Thoracic aorta endothelial cell (primary cell): Measurements from ENCODE around the genes ELOVL3, NFKB2 and CNNM2.

DNA sequence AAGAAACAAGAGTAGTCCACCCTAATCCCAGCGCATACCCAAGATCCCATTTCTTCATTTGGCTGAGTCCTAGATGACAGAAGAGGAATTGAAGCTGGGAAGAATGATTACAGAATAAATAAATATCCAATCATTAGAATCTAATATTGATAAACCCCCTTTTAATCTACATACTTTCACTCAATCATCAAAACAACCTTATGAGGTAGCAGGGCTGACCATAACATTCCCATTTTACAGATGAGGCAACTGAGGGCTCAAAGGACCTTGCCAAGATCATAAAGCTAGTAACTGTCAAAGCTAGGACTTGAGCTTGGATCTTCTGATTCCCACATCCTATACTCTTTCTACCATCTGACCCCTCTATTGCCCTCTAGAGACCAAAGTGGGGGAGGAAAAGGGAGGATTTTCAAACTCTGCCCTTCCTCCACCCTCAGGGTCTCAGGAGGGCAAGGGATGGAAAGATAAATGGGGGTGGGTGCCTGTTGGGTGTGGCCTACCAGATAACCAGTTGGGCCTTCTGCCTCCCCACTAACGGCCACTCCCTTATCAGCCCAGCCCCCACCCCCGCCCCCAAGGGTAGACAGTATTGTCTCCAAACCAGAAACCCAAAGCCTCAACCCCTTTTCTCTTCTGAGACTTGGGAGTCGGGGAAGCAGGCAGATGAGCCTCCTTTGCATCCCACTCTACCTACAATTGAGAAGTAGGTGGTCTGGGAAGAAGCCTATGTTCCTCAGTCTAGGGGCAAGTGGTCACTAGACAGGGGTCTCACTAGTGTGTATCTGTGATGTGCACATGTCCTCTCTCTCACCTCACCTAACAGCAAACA is 7.9 kb downstream of the LDB1 start:
- CAGE, long polyA plus RNA, result no peak

GRCh38 chr10:102122041-102122531 is 1.9 kb upstream of the LDB1 start:
- CAGE, long polyA plus RNA, result no peak

- CAGE, long polyA plus RNA, result no peak
These were observed 563 bp upstream of the PPRC1 start for GRCh38 chr10:102132212-102132742.

GRCh38 chr10:102147108-102147497 is 5.1 kb upstream of the NOLC1 start:
- CAGE, long polyA plus RNA, result no peak

DNA sequence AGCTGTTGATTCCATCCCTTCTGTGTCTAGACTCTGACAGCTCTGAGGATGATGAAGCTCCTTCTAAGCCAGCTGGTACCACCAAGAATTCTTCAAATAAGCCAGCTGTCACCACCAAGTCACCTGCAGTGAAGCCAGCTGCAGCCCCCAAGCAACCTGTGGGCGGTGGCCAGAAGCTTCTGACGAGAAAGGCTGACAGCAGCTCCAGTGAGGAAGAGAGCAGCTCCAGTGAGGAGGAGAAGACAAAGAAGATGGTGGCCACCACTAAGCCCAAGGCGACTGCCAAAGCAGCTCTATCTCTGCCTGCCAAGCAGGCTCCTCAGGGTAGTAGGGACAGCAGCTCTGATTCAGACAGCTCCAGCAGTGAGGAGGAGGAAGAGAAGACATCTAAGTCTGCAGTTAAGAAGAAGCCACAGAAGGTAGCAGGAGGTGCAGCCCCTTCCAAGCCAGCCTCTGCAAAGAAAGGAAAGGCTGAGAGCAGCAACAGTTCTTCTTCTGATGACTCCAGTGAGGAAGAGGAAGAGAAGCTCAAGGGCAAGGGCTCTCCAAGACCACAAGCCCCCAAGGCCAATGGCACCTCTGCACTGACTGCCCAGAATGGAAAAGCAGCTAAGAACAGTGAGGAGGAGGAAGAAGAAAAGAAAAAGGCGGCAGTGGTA is 8.4 kb downstream of the NOLC1 start:
- CAGE, long polyA plus RNA, result no peak

GRCh38 chr10:102225946-102226612 is at the start of gene ELOVL3:
Gene ELOVL3 (plus strand): TSS chr10:102226299.
- CAGE, long polyA plus RNA, result no peak

- CAGE, long polyA plus RNA, result no peak
These were observed 66.6 kb downstream of the GBF1 start for GRCh38 chr10:102311859-102312416.

GRCh38 chr10:102394873-102395819 is at the start of gene NFKB2:
Gene NFKB2 (plus strand): TSS chr10:102395705.
- CAGE, long polyA plus RNA, result no peak

DNA sequence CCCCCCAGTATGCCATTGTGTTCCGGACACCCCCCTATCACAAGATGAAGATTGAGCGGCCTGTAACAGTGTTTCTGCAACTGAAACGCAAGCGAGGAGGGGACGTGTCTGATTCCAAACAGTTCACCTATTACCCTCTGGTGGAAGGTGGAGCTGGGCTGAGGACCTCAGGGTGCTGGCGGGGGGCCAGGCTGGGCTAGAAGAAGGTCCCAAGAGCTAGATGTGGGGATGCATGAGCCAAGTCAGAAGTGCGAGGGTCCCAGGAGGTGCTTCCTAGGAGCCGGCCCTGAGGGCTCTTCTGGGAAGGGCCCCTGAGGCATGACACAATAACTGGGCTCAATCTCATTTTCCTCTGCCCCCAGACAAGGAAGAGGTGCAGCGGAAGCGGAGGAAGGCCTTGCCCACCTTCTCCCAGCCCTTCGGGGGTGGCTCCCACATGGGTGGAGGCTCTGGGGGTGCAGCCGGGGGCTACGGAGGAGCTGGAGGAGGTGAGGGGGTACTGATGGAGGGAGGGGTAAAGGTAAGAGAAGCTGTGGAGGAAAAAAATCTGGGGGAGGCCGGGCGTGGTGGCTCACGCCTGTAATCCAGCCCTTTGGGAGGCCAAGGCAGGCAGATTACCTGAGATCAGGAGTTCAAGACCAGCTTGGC is 3.0 kb downstream of the NFKB2 start:
- CAGE, long polyA plus RNA, result no peak

DNA sequence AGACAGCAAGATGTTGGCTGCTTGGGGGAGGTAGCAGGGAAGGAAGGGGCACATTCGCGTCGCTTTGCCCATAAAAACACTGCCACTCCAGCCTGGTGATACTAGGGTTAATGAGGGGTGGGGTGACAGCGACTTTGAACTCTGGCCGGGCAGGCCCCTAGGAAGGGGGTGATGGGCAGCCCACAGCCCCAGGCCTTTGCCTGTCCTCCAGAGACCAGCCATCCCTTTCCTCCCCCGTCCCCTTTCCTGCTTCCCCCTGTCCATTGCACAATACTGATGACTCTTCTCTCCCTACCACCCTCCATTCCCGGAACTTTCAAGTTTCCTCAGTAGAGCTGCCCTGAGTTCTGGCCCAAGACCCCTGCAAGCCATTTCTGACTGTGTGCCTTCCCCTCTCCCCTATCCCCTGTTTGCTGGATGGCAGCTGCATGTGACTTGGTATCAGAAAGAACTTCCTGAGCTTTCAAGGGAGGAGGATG is 2.2 kb upstream of the CUEDC2 start:
- CAGE, long polyA plus RNA, result no peak

DNA sequence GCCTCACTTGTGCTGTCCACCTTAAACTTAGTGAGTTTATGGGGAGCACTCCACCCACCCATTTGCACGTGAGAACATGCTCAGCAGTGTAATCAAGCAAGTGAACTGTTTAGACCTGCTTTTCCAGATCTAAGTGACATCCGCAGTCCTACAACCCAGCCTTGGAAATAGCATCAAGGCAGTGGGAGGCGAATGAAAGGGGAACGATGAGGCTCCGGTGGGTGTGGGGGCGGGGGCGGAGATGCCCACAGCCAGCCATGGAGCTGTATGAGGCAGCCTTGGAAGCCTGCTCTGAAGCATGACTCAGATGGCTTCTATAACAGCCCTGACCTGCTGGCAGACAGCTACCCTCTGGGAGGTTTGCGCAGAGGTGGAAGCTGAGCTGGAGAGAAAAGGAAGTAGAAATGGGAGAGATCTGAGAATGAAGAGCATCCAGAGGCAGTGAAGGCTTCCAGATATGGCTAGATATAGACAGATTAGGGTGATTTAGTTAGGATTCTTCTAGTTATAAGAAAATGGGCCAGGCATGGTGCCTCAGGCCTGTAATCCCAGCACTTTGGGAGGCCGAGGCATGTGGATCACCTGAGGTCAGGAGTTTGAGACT is 52.3 kb downstream of the SUFU start:
- CAGE, long polyA plus RNA, result no peak

DNA sequence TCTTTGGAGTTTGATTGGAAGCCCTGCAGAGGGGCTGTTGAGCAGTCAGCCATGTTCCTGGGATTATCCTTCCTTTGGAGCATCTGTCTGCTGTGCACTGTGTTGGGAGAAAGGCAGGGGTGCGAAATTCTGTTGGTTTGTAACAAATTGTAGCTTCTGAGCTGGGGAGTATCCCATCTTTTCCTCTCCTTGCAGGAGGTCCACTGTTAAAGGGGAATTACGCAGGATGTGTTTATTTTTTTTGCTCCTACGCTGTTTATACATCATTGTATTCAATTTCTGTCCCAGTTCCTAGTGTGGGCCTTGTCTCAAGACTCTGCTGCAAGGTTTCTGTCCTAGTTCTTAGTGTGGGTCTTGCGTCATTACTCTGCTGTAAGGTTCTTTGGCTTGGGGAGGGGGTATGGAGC is 64.2 kb upstream of the TRIM8 start:
- CAGE, long polyA plus RNA, result no peak

DNA sequence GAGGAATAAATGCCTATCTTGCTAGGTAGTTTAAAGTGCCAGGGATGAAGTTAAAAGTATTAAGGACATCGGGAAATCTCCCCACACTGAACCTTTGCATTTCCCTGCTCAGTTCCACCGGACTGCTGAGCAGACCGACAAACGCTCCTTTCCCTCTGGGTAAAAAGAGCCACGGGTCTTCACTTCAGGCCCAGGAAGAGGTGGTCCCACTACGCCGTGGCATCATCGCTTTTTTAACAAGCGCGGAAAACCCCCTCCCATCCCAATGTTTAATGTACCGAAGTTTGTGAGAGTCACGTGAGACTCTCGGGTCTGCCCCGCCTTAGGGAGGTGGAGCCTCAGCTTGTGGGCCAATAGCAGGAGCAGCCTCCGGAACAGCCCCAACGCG is 2.4 kb upstream of the TRIM8 start:
- CAGE, long polyA plus RNA, result no peak

DNA sequence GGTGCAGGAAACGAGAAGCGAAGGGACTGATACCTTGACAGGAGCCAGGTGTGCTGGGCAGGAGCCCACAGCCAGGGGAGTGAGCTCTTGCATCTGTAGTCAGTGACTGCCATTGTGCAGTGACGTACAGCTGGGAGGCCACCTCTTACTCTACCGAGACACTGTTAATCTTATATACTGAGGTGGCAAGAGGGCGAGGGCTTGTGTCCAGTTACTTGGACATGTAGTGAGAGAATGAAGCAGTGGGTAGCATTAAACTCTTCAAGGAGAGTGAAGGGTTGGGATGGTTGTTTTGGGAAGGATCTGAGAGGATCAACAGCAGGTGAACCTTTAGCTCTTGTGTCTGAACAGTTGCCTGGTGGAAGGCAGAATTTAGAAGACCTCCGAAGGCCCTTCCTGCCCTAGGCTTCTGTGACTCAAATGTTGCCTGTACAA is 34.5 kb downstream of the WBP1L start:
- CAGE, long polyA plus RNA, result no peak

- CAGE, long polyA plus RNA, result no peak
These were observed 35.9 kb downstream of the WBP1L start for GRCh38 chr10:102779589-102780069.

DNA sequence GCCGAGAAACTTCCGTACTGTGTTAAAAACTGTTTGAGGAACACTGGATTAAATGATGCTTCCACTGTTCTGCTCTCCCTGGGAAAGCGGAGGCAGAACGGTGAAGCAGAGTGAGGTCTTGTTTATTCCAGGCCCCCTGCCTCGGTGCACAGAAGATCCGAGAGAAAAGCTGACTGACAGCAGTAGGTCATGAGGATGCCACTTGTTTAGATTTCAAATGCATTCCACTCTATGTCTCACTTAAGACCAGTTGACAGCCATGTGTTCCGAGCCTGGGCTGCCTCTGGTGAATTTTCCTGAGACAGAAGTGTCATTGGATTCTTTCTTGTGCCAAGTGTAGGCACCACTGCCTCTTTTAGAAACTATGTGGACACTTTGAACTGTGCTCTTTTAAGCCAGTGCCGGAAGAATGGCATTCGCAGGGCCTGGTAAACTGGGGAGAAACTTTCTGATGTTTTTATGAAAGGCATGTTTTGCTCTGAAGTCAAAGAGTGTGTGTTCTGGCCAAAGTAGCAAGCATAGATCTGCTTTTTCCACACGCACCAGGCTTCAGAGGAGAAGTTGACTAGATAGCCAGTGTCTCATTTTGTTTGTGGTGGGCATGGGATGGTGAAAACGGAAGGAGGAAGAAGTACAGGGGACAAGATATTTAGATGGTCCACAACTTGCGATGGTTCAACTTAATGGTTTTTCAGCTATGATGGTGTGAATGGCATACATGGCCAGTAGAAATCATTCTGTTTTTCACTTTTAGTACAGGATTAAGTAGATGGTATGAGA is 41.7 kb downstream of the CYP17A1 start:
- CAGE, long polyA plus RNA, result no peak

DNA sequence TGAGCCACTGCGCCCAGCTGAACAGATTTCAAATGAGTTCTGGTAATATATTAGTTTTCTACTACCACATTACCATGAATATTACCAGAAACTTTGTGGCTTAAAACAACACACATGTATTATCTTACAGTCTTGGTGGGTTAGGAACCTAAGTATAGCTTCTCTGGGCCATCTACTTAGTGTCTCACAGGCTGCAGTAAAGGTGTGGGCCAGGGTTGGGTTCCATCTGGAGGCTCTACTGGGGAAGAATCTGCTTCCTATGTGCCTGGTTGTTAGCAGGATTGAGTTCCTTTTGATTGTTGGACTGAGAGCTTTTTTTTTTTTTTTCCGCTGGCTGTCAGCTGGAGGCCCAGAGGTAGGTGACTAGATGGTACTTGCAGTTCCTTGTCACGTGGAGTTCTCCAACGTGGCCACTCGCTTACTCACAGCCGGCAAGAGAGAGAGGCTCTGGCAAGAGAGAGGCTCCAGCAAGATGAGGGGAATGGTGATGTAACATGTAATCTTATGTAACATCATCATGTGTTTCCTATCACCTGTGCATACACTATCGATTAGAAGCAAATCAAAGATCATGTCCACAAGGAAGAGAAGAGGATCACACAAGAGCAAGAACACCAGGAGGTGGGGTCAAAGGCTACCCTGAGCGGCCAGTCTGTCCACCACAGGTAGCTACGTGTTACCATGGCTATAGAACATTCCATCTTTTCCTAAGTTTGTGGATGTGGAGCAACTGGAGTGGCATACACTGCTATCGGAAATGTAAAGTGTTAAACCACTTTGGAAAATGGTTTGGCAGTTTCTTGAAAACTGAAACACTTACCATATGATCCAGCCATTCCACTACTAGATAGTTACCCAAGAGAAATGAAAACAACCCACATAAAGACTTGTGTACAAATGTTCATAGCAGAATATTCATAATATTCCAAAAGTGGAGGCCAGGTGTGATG is 4.0 kb upstream of the BORCS7 start:
- CAGE, long polyA plus RNA, result no peak

GRCh38 chr10:102917851-102918843 is at the start of gene CNNM2:
Gene CNNM2 (plus strand): TSS chr10:102918294.
- CAGE, long polyA plus RNA, result no peak

DNA sequence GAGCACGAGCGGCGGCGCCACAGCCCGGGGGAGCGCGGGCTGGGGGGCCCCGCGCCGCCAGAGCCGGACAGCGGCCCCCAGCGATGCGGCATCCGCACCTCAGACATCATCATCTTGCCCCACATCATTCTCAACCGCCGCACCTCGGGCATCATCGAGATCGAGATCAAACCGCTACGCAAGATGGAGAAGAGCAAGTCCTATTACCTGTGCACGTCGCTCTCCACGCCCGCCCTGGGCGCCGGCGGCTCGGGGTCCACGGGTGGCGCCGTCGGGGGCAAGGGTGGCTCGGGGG is 697 bp downstream of the CNNM2 start:
- CAGE, long polyA plus RNA, result no peak

GRCh38 chr10:103138195-103138763 is 54.8 kb downstream of the NT5C2 start:
- CAGE, long polyA plus RNA, result no peak